Type B pancreatic cell (in vitro differentiated cells): ENCODE measurements around a stretch of chr18.

DNA sequence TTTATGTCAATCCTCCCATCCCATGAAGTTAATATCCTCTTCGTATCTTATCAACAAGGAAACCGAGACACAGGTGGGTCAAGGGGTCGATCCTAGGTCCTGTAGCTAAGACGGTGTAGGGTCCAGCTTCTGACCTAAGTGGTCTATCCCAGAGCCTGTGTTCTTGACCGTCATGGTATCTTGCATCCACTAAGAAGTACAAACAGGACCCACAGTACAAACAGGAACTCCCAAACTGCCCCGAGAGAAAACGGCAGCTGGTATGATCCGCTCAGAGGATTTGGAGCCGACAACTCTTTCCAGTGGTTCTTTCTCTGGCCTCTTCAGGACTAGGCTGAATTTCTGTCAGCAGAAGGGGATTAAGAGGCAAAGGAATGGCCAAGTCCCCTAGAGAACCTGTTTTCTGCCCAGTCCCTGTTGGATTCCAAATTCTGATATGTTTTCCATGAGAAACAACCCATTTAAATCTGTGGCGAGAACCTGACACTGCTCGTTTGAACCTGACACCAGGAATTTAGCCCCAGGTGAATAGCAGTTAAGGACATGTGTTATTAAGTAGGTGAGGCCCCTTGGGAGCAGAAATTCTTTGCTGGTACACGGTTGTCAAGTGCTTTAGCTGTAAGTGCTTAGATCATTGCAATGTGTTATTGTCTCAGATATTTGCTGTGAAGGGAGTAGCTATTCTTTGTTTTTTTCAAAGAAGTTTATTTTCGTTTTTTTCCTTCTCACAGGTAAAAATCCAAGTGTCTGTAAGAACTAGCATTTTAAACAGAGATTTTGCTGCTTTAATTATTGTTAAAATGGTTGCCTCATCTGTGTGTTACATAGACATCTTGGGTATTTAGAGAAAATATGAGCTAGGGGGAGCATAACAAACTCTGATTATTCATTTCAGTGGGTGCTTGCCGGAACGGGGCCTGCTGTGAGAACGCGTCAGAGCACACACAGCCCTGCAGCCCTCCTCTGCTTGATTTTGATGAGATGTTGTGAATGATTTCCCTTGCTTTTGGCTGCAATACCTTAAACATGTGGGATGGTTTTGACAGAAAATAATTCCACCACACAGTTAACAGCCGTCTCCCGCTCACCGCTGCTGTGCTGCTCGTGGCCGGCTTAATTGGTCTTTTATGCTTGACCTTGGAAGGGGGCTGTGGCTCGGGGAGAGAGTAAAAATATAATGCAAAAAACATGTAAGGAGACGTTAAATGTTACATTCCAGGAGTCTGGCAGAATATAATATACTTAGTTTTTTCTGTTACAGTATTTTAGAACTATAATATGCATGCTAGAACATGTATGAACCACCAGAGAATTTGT lies 50.3 kb upstream of the TXNDC2 start:
- PRO-cap, result no peak

- PRO-cap, result no peak
Measured at GRCh38 chr18:9870341-9871107, 15.2 kb upstream of the TXNDC2 start.

- PRO-cap, result no peak
Measured at GRCh38 chr18:9915676-9916709, 2.2 kb downstream of the VAPA start.

- PRO-cap, result no peak
Measured at GRCh38 chr18:10032391-10032940, 118.7 kb downstream of the VAPA start.

DNA sequence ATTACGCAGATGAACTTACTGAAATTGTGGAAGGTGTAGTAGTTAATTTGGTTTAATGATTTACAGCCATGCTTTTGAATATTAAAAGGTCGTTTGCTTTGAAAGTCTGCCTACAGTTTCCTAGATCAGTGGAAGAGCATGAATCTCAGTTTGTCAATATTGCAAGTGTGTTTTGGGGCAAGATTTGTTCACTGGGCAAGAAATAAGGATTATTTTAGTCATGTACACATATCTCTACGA lies 164.4 kb downstream of the VAPA start:
- PRO-cap, result no peak

- PRO-cap, result no peak
Measured at GRCh38 chr18:10181770-10182489, 268.1 kb downstream of the VAPA start.

DNA sequence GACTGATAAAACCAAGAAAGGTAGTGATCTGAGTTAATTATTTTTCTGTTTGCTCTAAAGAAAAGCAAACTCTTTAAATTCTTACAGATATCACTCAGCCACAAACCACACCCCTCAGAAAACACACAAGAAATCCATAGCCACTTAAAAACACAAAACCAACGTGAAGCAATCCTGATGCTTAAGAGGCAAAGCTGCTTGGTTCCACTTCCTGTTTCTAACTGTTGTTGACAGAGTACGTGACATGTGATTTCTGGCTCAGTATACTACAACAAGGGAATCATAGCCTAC lies 241.0 kb upstream of the APCDD1 start:
- PRO-cap, result no peak

DNA sequence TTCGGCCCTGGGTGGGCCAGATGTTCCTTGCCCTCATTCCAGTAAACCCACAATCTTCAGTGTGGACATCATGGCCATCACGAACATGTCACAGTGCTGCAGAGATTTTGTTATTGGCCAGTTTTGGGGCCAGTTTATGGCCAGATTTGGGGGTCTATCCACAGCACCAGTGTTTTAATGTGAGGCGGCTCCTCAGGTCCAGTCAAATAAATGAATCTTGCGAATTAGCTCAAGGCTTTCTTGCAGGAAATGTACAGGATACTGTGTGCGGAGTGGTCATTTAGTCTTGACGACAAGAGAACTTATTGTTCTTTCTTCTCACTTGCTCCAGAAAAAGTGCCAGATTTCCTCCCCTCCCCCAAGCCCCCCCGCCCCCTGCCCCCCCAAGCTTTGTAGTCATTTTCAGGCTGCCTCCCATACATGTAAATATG lies 228.6 kb upstream of the APCDD1 start:
- PRO-cap, result no peak

DNA sequence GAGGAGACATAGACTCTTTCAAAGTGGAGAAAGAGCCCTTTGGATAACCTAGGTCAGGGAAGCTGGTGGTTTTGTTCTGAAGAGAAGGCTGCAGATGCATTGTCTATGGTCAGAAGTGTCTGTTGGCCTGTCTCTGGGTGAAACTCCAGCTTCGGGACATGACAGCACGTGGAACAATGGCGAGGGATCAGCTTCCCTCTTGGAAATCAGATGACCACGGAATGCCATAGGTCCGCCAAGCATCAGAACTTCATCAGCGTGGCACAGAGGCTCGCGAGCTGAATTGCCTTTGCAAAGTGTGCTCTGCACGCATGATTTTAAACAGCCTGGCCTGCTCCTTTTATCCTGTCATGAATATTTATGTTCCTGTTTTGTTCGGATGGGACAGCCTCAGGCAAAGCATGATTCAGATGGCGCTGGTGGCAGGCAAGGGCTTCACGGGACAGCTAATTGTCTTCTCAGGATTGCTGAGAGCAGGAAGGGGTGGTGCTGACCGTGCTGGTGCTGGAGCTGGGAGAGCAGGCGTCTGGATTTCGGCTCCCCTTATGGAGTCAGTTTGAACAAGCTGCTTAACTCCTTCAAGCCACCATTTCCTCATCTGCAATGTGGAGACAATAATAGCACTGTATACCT lies 79.9 kb upstream of the APCDD1 start:
- PRO-cap, result no peak

DNA sequence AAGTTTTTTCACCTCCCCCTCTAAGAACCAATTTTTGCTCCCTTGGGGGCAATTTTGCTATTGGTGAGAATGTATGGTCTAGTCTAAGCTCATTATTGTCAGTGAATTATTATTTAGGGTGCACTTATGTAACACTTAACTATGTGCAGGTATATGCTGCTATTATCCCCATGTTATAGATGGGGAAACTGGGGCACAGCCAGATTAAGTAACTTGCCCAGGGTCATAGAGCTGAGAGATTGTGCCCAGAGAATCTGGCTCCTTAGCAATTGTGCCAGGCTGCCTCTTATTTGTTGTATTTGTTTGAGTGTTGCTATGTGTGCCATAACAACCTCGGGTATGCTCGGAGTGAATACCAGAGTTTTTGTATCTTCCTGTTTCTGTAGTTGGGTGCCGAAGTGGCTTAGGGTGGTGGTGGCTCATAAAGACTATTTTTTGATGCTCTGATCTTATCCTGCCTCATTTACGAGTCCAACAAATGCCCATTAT lies 4.5 kb upstream of the APCDD1 start:
- PRO-cap, result no peak

DNA sequence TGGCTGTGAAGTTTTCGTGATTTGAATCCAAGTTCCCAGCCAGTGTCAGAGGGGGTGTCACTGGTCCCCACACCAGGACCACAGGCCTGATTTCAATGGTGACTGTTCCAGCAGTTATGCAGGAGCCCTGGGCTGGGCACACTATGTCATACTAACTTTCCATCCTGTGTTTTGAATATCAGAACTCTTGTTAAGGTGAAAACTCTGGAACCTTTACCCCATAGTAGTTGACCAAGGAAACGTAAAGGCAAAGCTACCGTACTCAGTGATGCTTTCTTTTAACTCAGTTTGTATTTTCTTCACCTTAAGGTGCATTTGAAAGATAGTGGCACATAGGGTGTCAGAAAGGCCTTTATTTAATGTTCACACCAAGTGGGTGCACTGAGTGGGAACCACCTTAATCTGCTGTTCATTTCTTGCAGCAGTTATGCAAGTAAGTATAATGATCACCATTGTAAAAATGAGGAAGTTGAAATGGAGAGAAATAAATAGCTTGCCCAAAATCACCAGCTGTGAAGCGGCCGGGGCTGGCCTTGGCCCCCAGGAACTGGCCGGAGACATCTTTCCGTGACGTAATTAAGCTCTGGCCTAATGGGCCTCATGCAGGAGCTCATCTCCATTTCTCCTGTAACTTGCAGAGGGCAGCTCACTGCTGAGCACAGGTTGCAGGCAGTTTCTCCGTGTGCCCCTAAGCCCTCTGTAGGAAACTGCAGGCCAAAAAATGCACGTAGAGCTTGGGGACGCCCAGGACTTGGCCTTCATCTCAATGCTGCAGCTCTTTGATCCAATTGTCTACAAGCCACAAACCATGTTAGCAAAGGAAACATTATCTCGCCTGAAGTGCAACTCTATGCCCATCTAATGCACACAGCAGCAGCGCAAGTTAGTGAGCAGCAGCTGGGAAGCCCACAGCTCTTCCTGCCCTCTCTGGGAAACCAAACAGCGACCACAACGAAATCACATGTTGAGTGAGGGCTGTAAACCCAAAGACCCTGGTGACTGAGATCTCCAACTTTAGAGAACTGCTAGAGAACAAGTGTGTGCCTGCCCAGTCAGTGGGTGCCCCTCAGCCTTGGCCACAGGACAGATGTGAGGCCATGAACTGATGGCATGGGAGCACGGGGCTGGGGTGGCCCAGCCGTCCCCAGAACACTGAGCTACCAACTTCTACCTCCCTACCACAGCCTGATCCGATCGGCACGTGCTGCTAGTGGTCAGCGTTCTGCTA lies 28.6 kb downstream of the APCDD1 start:
- PRO-cap, result no peak

DNA sequence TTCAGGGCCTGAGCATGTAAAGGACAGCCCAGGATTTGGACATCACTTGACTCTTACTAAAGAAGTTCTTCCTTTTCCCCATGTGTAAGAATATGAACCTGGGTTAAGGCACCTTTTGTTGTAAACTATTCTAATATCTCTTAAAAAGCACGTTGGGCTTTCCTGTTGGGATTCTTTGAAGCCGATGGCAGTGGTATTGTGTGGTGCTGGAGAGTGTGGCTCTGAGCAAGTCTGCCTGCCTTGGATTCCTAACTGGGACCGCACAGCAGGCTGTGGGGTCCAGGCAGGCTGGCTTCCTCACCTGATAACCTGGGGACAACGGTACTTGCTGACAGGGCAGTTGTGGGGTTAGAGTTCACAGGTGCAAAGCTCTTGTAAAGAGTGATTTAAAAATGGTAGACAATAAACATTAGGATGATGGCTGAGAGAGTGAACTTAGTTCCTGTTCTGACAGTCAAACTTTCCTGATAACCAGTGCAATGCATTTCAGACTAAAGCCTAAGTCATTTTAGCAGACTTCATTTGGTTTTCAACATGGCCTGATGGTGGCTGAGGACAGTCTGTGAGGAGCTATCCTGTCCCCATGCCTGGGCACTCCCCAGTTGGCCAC lies 30.0 kb downstream of the NAPG start:
- PRO-cap, result no peak

DNA sequence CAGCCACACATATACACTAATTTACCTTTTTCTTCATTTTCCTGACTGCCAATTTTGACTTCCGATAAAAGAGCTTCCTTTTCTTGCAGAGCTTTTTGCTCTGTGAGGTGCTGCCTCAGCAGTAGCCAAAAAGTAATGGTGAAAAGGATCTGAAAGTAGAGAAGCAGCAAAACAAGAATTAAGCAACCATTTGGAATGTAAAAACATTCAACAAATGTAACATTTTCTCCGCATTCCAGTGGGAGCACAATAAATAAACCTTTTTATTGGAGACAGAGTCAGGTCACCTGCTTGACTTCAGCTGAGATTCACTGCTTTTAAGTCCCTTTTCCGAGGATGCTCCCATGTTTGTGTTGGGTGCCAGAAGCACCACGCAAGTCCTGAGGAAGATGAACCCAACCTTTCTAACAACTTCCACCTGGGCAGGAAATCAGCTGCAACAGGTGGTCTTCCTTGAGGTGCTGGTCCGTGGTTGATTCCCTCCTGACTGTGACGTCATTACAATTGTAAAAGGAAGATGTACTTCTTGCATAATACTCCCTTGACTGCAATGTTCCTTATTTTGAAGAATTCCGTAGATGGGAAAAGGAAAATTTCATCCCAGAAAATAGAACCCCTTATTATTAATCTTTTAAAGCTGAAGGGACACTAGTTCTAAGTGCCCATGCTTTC lies 265.5 kb downstream of the NAPG start:
- PRO-cap, result no peak

- PRO-cap, result no peak
Measured at GRCh38 chr18:11161660-11161916, 12.2 kb upstream of the PIEZO2 start.

GRCh38 chr18:11366289-11366825 lies 217.0 kb upstream of the PIEZO2 start:
- PRO-cap, result no peak

GRCh38 chr18:11751278-11751721 lies 62.2 kb downstream of the GNAL start:
- PRO-cap, result no peak

DNA sequence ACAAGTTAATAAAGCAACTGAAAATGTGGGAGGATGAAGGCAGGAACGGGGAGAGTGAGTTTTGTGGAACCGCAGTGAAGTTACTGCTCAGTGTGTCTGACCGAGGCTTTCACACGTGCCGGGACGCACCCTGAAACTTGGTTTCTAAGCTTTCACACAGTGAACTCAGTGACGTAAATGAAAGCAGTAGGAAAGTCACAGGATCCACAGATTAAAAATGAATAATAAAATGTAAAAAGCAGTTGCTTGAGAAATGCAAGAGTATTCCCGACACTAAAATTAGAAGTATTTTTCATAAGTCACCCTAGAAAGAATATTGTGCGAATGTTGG lies 32.7 kb upstream of the CHMP1B start:
- PRO-cap, result no peak

GRCh38 chr18:11840291-11841050 lies 10.7 kb upstream of the CHMP1B start:
- PRO-cap, result no peak

- PRO-cap, result no peak
Measured at GRCh38 chr18:11883103-11883375, 25.1 kb downstream of the MPPE1 start.

GRCh38 chr18:11946761-11947023 lies 34.6 kb upstream of the IMPA2 start:
- PRO-cap, result no peak